Pericardium fibroblast (primary cell): ENCODE data around the genes KLHDC10, CPA1 and COPG2.

DNA sequence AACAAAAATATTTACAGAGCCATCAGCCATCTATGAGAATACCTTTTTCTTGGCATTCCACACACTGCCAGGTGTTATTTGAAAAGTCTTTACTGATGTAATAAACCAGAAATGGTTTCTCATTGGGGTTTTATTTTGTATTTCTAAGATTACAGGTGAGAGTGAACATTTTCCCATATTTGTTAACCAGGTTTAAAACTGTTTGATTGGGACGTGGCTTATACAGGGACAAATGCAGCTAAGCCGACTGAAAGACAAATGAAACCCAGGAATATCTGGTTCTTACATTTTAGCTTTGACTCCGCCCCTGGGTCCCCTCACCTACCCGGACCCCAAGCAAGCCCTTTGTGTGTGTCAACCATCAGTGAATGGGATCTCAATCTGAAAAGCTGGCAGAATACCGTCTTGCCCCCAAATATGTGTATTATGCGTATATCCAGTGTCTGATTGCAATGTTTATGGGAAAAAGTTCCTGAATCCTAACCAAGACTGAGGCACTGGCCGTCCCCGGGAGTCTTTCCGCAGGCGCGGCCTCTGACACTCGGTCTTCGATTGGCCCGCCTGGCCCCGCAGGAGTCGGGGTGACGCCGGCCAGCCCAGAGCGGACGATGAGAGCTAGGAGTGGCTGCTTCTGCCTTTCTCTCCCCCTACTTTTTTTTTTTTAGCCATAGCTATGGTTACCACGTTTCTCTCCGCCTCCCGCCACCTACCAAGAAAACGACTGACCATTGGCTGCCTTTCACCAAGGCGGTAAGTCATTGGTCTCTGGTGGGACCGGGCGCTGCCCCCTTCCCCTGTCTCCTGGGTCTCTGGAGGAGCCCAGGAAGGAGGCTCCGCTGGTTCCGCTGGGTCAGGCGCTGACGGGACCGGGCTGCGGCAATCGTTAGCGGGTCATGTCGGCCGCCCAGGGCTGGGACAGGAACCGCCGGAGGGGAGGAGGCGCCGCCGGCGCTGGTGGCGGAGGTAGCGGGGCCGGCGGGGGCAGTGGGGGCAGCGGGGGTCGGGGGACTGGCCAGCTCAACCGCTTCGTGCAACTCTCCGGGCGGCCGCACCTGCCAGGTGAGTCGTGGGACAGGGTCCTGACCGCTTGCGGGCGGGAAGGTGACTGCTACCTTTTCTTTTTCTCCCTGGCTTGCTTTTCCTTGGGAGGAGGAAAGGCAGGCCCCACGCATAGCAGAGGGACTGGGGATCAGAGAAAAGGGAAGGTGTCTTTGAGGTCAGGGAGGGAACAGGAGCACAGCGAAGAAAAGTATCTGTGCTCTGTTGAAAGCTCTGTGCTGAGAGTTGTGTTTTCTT is at the start of gene KLHDC10:
KLHDC10 (plus strand) TSS at position 784 of the 1,296 bp plus-strand sequence.
- RAMPAGE, long total RNA: no peak

GRCh38 chr7:130112646-130113269 is 42.4 kb downstream of the KLHDC10 start:
- RAMPAGE, long total RNA: no peak

- RAMPAGE, long total RNA: no peak
Measured at GRCh38 chr7:130308314-130308605, 15.3 kb downstream of the CPA4 start.

DNA sequence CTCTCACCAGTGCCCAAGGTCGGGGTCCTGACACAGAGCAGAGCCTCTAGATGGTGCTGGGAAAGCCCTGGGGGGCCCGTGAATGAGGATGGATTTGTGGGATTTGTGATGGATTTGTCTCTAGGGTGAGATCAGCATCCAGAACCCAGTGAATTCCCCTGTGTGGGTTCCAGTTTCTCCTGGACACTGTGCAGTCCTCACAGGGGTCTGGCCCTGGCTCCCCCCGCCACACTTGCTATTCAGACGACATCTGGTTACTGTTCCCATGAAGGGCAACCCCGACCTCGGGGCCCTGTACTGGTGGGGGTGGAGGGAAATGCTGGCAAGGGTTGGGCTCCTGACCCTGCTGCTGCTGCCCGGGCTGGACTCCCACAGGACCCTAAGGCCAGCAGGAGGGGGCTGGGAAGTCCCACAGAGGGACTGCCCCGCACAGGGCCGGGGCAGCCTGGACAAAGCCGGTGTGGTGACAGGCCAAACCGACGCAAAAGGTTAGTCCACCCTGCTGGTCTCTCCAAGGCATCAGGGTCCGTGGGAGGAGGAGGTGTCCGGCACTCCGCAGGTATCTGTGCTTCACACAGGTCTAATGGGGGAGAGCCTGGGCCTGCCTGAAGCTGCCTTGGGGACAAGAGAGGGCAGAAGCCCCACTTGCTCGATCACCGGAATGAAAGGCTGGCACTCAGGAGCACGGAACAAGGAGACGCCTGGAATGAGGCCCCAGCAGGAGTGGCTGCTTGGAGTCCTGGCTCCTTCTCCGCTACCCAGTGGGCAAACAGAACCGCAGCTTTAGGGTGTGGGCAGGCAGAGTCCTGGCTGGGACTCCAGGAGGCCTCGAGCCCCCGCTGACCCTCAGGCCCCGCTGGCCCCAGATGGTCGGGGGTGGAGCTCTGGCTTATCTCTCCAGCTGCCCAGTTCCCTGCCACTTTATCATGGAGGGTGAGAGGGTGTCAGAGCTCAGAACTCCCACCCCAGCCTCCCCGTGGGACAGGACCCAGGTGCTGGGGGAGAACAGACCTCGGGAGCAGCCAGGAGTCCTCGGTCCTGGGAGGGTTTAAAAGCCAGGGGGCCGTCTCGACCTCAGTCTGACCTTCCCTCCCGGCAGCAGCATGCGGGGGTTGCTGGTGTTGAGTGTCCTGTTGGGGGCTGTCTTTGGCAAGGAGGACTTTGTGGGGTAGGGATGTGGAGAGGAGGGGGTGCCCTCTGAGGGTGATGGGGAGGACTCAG is at the start of gene CPA1:
CPA1 (plus strand) TSS at position 1,077 of the 1,221 bp plus-strand sequence.
- RAMPAGE, long total RNA: no peak

- RAMPAGE, long total RNA: no peak
Measured at GRCh38 chr7:130490066-130490745, 1.7 kb upstream of the MEST start.

DNA sequence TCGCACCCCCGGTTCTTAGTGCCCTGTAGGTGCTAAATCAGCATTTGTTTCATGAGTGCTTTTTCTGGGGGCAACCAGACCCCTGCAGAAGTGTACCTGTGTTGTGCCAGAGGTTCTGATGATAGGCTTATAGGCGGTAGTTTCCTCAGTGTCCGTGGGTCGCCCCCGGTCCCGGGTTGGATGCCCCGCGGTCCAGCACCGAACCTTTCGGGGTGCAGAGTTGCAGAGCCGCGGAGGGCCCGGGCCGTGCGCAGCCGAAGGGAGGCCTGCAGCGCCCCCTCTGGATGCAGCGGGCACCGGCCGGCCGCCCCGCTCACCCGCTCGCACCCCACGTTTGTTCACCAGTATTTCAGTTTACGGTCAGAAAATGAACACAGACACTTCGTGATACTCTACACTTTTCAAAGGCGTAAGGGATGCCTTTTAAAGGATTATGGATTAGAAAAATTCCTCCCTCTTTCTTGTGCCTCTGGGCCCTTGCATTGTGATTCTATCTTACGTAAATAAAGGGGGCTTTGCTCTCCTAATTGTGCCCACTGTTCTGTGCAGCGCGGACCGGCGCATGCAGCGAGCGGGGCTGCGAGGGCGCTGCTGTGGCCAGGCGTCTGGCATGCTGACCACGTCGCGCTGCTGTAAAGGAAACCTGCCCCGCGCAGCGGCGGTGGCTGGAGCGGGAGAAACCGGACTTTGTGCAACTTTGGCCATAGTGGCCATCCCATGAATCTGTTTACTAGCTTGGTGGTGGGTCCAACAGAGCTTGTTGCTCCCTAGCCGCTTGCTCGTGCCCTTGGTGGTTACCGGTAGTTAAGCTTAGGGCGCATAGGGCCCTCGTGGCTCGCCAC is 918 bp upstream of the MEST start:
- RAMPAGE, long total RNA: no peak

DNA sequence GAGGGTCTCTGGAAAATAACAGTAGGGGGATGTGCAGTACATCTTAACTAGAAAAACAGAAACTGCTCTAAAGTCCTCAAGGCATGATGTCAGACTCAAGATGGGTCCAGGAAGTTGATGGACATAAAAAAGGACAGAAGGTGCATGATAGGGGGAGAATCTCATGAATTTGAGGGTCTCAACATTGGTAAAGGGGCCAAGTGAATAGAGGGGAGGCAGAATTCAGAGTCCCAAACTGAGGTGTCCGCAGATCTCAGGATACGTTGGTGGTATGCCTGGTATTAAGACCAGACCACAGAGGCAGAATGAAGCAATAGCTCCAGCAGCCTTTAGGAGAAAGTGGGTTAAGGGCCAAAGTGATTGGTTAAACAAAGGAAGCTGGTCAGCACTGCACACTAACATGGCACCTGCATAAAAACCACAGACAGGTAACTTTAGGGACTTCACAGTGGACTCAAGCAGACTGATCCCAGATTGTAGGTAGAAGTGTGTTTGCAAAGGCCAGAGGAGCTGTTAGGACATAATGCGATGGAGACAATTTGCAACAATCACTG is 37.5 kb downstream of the MEST start:
- RAMPAGE, long total RNA: no peak

DNA sequence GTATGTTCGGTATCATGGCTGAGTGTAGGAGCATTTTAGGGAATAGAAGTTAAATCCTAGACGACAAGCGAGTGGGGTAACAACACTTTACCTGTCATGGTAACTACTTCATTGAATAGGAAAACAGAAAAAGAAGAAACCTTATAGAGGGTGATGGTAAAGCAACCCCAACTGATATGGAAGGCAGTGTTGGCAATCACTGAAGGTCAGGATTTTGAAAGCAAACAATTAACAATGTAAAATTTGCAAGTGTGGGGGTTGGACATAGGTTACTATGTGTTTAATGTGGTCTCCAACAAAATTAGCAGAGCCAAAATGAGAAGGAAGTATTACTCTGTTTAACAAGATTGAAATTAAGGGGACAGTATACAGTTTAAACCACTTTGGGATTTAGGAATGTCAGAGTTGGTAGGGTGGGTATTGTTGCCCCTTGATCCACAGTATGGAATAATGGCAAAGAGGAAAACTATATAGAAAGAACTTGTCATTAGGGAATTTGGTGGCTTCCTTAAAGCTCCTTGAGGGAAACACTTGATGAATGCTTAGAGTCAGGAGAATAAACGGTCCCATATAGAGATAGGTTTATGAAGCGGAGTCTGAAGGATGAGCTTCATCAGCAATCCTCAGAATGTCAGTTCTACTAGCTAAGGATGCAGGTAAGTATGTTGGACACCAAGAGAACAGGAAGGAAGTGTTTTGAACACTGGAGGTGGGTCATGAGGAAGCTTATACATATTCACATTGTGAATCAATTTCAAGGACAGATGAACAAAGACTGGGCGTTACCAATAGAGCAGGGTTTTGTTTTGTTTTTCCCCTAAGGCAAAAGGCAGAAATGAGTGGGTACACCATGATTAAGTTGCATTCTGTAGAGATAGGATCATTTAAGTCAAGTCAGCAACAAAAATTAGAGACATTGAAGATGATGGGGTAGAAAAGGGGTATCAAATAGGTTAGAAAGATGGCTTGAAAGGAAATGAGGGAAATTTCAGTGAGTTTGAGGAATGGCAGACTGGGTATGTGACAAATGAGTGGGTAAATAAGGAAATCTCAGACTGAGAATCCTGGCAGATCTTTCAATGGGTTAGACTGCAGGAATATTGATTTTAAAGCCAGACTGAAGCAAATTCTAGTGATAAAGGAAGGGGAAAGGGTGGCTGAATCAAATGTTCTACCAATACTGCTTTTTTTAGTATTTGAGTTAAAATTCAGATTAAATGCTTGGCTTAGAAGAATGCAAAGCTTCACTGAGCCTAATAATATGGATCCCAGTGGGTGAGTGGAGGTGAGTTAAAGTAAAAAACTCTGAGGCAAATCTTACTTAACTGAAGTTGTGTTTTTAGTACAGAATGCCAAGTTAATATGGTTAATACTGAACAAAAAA is 51.5 kb downstream of the MEST start:
- RAMPAGE, long total RNA: no peak

DNA sequence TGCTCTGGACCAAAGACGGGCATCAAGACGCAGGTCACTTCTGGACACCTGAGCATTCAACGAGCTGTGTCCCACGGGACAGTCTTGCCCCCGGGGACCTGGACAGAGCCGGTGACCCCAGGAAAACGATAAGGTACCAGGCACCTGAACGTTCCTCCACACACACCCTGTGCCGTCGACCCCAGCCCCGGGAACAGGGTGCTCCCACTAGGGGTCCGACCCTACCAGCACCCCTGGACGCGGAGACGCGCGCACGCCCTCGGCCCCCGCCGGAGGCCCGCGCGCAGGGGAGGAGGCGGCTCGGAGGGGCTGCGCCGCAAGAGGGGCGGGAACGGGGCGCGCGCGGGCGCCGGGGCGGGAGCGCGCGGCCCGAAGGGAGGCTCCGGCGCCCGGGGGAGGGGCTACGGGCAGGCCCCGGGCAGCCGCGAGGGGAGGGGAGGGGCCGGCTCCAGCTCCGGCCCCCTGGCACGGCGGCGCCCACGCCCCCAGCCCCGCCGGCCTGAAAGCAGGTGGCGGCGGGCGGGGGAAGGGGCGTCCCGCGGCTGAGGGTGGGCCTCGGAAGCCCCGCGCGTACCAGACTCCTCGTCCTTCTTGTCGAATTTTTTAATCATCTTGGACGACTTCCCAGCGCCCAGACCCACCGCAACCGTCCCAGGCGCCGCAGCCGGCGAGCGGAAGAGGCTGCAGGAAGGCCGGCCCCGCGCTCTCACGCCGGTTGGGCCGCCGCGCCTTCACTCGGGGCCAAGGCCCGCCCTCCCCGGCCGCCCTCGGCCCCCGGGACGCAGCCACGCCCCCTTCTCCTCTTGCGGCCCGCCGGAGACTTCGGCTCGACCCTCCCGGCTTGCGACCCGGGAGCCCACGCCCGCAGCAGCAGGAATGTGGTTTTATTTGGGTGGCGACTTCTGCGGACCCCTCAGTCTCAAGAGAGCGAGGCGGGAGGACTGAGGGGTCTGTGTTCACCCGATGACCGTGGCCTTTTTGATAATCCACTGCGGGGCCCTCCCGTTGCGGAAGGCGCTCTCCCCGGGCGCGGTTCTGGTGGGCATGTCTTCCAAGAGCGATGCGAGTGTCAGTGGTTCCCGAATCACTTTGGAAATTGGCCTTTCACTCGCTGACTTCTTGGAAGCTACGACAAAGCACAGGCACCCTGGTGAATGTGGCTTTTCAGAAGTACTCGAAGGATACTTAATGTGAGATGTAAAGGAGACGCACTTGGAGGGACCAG is at the start of gene COPG2:
COPG2 (minus strand) TSS at position 691 of the 1,225 bp plus-strand sequence.
- RAMPAGE, long total RNA: start-site peak on the minus strand centred at position 665 of the sequence, 42 bp wide, 367 and 78 reads in 2 replicates

DNA sequence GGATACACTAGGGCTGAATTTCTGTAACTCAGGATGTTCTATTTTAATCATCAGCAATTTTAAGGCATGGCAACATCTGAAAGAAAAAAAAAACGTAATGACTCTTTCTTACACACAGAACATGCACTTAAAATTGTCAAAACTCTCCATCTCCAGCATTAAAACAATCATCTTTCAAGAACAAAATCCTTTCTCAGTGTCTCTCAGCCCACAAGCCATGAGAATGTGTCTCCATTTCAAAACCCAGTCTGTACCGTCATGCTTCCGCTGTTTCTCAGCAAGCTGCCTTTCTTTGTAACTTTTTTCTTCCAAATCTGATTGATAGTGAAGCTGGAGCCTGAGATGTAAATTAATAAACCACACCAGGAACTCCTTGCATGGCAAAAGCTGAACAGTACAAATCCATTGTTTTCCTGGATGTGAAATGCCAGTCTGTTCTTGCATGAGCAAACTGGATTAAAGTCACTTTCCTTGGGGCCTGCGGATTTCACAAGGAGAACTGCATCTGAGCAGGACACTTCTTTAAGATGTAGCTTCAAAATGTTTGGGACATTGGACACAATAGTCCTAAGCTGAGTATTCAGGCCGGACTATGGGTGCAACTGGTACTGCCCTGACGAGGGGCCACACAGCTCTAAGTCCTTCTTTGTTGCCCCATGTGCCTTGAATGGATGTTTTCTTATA is 147.5 kb upstream of the KLF14 start:
- RAMPAGE, long total RNA: no peak

DNA sequence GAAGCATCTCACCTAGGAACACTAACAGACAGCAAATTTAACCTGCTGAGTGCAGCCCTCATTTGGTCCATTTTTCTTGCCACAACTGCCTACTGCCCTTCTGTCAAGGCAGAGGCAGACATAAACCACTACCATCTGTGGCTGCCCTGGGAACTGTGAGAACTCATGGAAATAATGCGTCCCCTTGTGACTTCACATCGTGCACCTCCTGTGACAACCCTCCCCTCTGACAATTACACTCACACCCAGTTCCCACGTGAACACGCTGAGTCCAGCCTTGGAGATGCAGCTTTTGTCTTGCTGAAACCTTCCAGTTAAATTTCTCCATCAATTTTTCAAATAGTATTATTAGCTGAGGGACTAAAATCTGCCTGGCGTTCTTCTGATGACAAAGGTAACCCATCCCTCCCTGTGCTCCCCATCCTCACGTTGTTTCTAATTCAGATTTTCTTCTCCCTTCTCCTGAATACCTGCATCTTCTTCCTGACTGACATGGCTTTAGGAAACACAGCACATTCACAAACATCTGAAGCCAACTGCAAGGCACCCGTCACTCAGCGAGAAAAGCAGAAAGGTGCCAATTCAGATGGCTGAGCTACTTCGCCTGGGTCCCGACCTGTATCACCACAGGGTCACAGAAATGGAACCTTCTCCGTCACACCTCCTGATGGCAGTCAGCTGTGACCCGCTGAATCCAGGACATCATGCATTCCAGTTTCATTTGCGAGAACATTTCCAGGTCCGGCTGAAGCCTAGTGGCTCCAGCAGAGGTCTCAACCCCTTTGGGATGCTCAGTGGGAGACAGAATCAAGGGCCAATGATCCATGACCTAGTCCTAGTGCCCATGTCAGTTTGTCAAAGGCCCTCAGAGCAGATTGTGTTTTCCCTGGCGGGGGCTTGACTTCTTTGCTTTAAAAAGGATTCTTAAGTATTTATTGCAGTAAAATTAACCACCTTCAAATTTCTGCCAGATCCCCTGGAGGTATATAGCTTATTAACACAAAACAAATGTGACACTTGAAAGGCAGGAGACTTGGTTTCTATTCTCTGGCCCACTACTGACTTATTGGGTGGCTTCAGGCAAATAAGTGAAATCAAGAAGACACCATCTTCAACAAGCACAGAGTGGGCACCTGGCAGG is 193.4 kb upstream of the KLF14 start:
- RAMPAGE, long total RNA: no peak

GRCh38 chr7:130943214-130944420 is 209.6 kb upstream of the KLF14 start:
- RAMPAGE, long total RNA: no peak

DNA sequence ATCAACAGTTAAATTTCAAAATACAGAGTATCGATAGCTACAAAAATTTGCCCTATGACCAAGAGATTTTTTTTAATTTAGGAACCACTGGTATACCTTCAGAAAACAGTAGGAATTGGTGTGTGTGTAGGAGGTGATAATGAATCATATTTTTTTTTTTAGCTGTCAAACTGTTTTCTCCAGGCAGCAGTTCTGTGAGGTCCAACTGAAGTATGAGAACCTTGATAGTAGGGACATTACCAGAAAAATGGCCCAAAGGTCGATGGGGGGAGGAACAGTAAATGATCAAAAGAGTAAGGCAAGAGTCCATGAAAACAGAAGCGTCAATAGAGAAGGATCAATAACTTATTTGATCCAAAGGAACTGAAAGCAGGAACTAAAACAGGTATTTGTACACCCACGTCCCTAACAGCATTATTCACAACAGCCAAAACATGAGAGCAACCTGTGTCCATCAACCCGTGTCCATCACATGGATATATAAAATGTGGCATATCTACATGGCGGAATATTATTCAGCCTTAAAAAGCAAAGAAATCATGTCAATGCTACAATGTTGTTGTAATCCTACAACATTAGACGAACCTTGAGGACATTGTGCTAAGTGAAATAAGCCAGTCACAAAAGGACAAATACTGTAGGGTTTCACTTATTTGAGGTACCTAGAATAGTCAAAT is 213.8 kb upstream of the KLF14 start:
- RAMPAGE, long total RNA: no peak

DNA sequence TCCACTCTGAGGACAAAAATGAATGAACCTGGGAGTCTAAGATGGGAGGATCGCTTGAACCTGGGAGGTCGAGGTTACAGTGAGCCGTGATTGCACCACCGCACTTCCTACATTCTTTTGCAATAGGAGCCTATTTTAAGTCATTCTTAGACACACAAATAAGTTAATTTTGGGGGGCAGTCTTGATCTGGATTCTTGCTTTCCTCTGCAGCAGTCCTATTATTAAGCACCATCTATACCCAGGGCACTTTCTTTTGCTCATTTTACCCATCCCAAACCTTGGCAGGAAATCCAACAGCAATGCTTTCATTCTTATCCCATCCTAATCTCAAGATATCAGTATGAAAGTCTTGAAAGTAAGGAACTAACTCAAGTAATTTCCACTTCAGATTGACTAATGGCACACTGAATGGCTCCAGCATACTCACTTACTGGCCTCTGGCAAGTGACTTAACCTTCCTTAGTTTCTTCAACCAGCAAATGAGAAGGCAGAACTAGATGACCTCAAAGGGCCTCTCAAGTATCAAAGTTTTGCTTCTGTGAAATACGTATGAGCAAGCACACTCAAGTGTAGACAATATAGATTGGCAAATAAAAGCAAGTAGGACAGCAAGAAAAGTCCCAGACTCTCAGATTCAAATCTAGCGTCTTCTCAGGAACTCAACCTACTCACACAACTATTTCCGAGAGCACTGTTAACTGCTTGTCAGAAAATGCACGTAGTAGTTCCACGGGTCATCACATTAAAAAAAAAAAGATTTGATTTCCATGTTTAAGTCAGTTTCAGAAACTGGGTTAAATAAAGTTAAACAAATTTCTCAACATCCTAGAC is 276.6 kb upstream of the KLF14 start:
- RAMPAGE, long total RNA: no peak

GRCh38 chr7:131044861-131045104 is 282.9 kb upstream of the MKLN1 start:
- RAMPAGE, long total RNA: no peak

GRCh38 chr7:131046633-131047425 is 280.8 kb upstream of the MKLN1 start:
- RAMPAGE, long total RNA: no peak

DNA sequence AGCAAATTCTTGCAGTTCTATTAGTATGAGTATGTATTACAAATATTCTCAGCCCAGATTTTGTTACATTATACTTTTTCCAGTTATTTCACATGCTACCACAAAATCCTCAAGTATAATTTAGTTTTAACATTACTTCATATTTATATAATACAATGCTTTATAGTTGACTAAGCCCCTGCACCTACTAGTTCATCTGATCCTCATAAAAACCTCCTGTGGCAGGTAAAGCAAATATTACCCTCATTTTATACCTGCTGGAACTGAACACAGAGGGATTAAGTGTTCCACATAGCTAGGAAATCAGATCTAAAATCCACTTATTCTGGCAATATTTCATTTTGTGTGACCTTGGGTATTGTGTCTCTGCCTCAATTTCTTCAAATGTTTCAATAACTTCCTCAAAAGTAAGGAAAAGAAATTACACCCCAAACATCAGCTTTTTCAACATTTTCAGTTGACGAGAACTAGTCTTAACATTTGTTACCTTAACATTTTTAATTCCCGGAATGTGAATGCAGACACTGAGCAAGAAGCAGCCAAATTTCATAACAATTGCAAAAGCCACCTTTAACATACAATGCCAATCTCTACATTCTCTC is 279.7 kb upstream of the MKLN1 start:
- RAMPAGE, long total RNA: no peak

- RAMPAGE, long total RNA: no peak
Measured at GRCh38 chr7:131067187-131067612, 260.5 kb upstream of the MKLN1 start.

GRCh38 chr7:131092496-131092909 is 235.2 kb upstream of the MKLN1 start:
- RAMPAGE, long total RNA: no peak

DNA sequence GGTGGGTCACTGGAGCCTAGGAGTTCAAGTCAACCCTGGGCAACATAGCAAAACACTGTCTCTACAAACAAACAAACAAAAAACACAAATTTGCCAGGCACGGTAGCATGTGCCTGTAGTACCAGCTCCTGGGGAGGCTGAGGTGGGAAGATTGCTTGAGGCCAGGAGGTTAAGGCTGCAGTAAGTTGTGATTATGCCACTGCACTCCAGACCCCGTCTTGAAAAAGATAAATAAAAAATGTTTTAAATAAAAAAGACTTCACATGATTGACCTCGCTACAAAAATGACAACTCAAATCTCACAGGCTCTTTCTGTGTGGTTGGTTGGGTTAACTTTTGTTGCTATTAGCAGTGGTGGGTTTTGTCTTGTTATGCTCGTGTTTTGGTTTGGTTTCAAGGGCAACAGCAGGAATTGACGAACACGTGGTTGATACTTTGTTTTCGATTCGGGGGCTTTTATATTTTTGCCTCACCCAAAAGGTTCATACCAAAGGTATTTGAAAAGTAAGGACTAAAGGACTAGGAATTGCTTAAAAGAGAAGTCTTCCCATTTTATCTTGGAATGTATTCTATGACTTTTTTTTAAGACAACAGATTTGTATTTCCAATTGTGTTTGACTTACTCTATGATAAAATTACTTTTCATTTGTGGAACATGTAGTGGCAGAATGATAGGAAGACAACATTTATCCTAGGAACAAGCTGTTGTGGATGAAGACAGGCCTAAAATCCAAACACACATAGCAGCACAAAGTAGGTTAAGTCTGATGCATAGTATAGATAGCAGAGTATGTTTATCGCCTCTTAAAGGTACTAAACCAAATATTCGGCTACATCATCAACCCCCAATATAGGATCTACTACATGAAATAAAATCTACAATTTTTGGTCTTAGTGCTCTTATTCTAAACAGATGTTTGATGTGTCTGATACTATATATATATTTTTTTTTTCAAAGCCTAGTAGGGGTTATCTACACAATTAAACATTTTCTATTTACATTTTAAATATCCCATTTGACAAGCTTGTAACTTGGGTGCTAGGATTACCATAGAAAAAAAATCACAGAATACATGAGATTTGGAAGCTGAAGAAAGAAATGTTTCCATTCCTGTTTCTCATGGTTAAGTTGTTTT is 226.8 kb upstream of the MKLN1 start:
- RAMPAGE, long total RNA: no peak